Metastatic Liver Carcinoma in the Lung (tissue), 2 donors: ENCODE data around the gene SAP130.

DNA sequence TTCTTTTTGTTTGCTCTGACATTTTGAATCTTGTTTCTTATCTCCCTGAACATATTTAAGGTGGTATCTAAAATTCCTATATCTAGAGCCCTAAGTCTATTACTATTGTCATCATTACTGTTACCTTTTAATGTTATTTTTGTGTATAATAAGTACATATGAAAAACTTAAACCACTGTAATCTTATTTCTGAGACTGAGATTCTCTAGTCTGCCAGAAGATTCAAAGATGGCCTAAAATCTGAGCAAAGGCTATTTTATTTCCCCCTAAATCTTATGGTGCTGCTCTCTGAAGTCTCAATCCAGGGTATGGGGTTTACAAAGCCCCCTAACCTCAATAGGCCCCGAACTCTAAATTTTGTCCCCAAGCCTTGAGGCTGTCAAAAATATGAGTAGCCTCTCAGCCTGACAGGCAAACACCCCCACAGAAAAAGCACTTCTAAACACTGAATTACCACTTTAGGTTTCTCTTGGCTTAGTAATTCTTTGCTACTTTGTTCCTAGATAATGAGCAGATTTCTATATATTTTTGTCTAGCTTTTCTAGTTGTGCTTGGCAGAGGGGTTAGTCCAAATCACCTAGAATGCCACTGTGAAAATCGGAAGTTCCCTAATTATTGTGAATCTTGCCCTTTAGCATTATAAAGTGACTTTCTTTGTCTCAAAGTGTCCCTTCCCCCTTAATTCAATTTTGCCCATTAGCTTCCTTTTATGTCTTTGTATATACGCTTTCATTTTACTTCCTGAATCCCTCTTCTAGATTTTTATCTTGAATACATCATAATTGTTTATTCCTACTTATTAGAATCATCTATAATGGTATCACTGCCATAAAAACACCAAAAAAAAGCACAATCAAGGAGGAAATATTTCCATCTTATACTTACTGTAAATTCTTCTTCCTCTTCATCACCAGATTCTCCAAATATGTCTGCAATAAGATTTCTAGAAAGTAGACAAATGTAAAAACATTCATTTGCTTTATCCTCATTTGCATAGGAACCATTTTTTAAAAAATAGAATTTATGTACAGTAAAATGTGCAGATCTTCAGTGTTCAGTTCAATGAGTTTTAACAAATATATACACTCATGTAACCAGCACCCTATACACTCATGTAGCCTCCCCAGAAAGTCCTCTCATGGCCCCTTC is 24.0 kb downstream of the IWS1 start:
- PRO-cap, 2 experiments = no peak in any of the 2 experiments

DNA sequence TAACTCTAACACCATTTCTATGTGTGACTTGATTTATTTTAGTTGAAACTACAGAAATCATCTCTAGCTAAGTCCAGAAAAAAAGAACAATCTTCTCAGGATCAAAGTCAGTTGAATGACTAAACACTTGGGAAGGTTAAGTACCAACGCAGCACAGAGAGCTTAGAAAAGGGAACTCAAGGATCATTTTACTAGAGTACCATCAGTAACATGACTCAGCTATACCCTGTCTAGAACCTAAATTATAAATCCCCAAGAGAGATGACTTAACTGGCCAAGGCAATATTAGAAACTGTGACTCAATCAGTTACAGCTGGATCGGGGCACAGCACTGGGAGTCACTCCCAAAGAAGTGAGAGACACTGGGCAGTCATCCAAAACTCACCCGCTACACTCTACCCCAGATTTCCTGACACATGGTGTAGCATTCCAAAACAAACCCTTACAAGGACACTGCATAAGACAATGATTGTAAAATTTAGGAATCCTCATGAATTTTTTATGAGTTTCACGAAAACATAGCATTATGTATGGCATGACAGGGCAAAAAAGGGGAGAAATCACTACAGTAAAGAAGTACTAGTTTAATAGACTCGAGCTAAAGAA is 17.7 kb downstream of the IWS1 start:
- PRO-cap, 2 experiments = no peak in any of the 2 experiments

DNA sequence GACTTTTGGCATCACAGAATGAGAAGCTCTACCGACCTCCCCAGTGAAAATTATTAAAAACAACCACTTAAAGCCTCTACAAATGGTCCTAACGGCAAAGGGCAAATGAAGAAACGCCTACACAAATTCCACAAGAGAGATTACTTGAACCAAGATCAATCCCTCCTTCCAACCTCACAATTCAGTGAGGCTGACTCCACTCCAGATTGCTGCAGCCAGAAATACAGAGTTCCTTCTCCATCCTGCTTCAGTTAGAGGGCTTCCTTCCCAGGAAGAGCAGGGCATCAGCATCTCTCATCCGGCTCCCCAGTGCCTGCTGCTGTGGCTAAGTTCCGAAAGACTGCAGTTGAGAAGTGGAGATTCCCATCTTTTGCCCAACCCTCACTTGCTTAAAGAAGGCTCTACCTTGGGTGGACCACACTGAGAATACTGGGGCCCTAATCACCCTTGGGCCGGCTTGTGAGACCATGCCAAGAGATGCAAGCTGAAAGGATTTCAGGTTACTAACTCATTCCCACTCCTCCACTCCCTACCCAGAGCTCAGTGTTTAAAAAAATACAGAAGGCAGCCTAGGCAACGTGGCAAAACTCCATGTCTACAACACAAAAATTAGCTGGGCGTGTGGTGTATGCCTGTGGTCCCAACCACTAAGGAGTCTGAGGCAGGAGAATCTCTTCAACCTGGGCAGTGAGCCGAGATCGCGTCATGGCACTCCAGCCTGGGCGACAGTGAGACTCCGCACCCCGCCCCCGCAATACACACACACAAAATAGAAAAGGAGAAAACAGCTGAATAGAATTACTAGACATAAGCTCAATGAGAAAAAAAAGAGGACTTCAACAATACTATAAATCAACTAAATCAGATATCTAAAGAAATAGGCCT is 10.4 kb downstream of the IWS1 start:
- PRO-cap, 2 experiments = no peak in any of the 2 experiments

DNA sequence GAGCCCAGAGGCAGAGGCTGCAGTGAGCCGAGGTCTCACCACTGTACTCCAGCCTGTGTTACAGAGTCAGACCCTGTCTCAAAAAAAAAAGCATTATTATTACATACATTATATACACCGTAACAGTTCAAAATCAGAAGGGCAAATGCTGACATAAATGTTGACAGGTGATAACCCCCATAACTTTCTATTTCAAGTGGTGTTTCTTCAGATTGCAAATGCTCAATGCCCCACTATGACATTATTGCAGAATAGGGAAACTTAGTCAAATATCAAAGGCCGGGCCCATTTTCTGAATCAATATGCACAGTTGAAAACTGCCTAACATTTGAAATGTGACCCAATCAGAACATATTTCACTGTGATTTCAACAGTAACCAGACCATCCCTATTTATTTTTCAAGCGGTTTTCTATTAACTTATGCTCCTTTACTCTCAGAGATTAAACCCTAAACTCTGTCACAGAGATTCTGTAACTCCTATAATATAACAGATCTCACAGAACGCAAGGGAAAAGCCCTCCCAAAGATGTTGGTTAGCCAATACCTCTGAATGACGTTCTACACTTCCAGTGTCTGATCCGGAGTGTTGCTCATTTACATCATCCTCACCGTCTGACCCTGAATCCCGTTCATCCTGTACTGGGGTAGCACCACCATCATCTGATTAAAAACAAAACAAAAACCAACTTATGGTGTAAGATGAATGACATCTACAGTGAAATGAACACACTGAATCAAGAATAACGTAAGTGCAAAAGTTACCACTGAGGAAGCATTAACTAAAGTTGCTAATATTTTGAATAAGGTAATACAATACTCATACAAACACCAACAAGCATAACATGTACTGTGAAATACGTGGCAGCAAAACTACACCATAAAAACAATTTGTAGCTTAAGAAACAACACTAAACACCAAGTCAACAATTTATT is 2.9 kb downstream of the IWS1 start:
- PRO-cap, 2 experiments = no peak in any of the 2 experiments

DNA sequence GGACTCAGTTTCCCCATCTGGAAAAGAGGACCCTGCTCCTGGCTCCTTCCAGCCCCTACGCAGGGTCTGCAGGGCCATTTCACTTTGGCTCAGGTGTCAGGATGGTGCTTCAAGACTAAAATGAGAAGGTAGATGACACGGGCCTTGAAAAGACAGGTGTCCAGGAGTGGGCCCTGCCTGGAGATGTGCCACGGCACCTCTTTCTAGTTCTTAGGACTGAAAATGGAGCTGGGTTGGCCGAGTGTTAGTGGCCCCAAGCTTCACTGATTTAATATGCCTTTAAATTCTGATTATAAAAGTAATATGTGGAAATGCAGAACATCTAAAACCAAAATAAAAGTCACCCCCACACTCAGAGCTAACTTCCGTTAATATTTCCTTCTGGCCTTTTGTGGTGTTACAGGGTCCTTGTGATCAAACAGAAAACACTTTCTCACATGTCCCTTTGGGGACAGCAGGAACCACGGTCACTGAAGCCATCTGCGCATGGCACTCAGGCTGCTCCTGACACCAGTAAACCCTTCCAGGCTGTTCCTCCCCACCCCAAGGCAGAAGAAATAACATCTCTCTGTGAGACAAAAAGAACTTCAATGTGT is 25.2 kb upstream of the GPR17 start:
- PRO-cap, 2 experiments = no peak in any of the 2 experiments

DNA sequence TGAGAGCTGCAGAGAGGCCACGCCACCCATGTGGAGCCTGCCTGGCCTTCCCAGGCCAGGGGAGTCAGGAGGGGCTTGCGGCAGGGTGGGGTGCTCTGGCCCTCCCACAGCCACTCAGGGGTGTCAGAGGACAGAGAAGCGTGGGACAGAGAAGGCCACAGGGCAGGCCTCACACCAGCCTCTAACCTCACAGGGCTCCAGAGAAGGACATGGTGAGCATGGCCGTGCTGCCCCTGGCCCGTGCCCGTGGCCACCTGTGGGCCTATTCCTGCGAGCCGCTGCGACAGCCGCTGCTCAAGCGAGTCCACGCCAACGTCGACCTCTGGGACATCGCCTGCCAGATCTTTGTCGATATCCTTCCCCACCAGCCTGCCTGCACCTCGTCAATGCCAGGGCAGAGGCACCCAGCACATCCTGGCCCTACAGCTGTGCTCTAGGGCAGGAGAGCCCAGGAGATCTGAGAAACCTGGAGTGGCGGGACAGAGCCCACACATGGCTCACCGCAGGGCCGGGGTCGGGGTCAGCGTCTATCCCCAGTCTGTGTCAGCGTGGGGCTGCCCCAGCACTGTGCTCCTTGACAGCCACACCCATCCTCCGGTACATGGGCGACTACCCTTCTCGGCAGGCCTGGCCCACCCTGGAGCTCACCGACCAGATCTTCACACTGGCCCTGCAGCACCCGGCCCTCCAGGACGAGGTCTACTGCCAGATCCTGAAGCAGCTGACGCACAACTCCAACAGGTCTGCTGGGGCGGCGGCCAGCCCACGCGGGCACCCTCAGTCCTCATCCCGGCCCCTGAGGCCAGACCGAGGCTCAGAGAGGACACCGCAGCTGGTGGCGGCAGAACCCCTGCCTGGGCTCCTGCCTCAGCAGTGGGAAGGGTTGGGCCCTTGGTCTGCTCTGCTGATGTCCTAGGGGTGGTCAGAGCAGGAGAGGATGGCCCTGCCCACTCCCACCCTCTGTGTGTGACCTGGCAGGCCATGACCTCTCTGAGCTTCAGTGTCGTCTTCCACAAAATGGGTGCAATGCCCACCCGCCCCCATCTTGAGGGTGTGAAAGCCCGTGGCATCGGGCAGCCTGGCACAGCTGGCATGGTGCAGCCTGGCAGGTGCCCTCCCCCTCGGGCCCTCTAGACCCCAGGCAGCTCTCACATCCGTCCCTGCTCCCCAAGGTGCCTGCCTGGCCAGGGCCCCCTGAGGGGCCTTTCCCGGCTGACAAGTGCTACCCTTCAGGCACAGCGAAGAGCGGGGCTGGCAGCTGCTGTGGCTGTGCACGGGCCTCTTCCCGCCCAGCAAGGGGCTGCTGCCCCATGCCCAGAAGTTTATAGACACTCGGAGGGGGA is 14.5 kb upstream of the GPR17 start:
- PRO-cap, 2 experiments = no peak in any of the 2 experiments

DNA sequence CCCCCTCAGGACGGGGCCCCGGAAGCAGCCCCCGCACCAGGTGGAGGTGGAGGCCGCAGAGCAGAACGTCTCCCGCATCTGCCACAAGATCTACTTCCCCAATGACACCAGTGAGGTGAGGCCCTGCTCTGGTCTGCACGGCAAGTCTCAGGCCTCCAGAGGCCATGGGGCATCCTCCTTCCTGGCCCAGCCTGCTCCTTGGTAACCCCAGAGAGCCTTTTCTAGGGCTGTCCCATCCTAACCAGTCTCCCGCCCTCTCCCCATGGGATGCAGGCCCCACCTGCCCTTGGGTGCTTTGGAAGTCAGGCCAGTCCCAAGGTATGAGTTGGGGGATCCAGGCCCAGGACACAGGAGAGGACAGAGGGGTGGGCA is 12.7 kb upstream of the GPR17 start:
- PRO-cap, 2 experiments = no peak in any of the 2 experiments

DNA sequence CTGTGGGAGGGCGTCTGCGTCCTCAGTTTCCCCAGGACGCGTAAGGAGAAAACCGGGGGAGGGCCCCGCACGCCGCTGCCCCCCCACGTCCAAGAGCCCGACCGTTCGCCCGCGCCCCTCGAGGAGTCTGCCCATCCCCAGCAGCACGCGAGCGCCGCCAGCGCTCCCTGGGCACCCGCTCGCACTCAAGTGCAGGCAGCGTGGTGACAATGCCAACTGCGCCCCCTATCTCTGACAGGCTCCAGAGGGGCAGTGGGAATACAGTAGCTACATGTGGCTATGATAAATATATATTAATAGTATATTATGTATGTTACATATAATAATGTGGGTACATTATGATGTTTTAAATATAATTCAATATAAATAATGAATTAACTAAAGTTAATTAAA is 5.6 kb upstream of the SFT2D3 start:
- PRO-cap, 2 experiments = no peak in any of the 2 experiments

DNA sequence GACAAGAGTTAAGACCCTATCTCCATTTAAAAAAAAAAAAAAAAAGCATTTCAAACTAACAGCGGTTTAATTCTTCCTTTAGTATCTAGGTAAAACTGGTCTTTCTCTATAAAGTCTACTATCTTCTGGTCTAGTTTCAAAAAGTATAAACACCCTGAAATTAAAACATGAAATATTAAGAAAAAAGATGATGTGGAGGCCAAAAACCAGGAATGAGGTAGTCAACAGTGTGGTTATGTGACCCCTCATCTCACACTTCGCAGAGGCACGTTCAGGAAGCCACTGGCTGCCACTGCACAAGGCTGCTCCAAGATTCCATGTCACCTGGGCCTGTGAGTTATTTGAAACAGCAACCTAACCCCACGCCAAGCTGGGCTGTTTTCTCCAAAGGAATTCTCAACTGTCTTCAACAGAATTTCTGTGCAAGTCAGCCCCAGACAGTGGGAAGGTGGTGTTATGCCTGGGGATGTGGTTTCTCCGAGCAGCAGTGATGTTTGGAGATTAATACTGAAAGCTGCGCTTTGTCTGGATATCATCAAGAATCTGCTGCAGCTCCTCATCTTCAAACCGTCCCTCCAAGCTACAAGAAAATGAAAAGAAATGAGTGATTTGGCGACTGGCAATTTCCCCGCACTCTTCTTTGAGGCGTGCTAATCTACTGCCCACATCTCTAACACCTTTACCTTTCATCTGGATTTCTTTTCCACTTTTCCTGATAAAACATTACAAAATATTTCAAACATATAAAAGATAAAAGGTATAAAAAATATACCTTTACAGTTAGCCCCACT is 10.2 kb downstream of the POLR2D start:
- PRO-cap, 2 experiments = no peak in any of the 2 experiments

- PRO-cap, 2 experiments = no peak in any of the 2 experiments
Observed at GRCh38 chr2:127886612-127887065, 883 bp upstream of the AMMECR1L start.

DNA sequence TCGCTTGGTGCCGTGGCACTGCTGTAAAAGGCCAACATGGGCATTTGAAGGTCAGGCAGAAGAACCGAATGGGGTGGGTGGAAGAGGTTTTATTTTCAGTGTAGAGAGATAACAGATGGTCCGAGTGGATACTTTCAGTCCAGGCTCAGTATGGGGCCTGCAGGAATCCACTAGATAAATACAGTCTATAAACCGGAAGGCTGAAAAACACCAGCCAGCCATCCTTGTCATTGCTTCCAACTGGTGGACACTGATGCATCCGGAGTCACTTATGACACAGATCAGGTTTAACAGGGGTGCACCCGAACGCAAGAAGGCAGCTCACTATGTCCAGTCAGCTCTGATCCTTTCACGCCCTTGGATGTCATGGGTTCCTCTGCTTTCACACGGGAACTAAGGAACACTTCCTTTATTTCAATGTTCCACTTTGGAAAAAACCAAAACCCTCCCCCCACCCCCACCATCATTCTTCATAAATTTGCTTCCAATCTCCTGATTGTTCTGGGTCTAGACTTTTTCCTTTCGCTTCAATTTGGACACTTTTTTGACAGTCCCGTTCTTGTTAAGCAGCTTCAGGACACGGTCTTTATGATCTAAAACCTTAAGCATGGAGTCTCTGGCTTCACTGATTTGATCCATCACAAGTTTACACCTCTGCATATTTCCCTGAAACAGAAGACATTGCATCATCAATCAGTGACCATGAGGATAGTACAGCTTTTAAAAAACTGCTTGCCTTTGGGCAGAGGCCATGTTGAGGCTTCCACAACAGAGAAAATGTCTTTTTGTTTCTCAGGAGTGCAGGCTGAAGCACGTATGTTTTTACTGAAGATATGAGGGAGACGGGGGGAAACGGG is 56.0 kb upstream of the AMMECR1L start:
- PRO-cap, 2 experiments = no peak in any of the 2 experiments

DNA sequence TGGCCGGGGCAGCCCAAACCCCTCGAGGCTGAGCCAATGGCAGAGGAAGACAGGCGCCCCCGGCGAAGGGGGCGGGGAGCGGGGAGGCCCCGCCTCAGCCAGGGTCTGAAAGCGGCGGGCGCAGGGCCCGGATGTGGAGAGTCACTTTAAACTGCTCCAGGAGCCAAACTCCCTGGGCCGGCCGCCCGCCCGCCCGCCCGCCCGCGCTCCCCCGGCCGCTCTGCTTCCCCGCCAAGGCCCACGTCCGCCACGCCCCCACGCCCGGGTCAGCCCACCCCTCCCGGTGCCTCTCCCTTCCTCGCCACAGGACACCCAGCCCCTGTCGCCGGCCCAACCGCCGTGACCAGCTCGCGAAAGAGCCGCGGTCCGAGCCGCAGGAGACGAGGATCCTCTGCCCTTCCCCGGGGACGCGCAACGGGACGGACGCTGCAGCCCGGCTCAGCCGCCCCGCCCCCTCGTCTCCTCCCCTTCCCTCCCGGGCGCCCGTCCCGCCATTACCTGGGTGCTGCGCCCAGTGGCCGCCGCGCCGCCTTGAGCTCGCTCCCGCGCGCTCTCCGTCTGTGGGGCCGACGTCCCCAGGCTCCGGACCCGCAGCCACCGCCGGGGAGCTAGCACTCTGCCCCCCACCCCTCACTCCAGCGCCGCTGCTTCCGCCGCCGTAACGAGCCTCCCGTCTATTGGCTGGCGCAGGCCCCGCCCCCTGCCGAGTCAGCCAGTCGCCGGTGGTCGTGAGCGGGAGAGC is at the start of gene SAP130:
TSS of gene SAP130 (minus strand) at position 618 of the 742 bp plus-strand sequence.
- PRO-cap, 2 experiments = peak in 2 of 2 experiments; most common plus-strand start position 97 of the sequence (in 1); most common minus-strand start position 652 of the sequence (in 2)

GRCh38 chr2:128232515-128232930 is 86.1 kb downstream of the HS6ST1 start:
- PRO-cap, 2 experiments = no peak in any of the 2 experiments

DNA sequence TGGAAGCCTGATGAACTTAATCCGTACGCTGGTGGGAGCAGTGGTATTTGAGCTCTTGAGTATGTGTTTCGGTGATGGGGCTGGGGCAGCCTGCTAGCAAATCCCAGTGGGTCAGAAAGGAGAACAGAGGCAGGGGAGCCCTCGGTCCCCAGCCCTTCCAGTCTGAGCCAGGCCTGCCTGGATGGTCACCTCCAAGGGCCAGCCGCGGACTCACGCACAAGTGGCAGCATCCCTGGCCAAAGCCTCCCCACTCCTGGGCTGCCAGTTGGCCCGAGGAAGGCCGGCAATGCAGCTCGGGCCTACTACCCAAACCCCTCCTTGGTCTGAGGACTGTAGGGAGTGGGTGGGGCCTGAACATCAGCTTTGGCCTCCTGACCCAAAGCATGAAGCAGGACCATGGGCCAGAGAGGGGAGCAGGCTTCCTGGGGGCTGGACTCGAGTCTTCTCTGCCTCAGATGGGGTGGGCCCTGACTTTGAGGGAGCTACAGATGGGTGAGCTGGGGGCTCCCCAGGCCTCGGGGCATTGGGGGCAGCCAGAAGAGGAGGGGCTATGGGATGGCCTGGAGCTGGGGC is 51.4 kb downstream of the HS6ST1 start:
- PRO-cap, 2 experiments = no peak in any of the 2 experiments

DNA sequence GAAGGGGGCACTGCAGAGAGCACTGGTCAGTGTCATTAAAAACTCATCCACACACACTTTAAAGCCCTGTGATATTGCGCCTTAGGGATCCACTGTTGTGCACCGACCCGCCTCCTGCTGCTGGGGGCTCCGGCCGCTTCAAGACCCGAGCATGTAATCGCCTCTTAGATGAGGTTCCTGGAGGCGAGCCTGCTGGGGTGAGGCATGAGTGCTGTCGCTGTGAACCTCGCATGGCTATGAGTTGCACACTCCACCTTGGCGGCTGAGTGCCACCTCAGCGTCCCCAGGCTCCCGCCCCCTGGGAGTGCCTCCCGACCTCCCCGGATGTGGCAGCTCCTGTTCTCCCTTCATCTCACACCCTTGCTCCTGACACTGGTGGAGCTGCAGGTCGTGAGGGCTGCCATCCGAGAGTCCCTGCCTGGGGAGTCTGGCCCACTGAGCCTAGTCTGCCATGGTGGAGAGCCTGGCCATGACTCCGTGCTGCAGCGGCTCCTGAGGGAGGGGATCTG is 61.4 kb upstream of the HS6ST1 start:
- PRO-cap, 2 experiments = no peak in any of the 2 experiments

- PRO-cap, 2 experiments = no peak in any of the 2 experiments
Observed at GRCh38 chr2:128425843-128426594, 107.4 kb upstream of the HS6ST1 start.

DNA sequence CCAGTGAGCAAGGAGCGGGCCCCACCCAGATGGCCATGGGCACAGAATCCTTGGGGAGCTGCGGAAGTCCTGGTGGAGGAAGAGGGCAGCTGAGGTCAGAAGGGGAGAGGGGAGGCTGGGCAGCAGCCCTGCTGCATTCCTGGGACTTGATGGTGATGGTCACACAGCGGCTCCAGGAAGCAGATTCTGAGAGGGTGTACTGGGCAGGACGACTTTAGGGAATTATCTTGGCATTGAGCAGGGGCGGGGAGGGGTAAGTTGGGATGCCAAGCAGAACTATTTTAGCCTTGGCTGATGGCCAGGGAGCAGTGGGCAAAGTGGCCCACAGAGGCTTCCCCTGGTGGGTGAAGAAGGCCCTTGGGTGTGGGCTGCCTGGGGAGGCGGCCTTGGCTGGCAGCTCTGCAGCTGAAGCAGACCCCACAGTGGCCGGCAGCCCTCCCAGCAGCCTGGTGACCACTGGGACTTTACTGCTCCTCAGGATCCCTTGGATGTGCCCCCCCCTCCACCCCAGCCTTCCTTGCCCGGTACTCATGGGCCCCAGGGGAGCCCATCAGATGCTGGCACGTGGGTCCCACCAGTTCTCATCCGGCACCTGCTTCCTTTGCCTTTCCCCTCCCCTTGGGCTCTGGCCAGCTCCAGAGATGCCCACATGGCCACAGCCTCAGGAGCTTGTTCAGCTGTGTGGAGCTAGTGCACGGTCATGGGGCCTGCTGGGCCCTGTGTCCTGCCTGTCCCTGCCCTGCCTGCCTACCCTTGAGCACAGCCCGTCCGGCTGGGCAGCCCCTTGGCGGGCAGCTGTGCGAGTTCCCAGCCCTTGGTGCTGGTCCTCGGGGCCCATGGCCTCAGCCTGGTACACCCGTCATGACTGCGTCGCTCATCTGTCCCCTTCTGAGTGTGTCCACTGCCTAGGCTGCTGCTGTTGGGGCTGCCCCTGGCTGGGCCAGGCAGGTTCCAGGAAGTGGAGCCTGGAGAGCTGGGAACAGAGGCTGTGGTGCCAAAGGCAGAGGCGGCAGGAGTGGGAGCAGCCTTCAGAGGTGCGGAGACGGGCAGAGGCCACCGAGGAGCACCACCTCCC is 122.2 kb upstream of the HS6ST1 start:
- PRO-cap, 2 experiments = no peak in any of the 2 experiments

DNA sequence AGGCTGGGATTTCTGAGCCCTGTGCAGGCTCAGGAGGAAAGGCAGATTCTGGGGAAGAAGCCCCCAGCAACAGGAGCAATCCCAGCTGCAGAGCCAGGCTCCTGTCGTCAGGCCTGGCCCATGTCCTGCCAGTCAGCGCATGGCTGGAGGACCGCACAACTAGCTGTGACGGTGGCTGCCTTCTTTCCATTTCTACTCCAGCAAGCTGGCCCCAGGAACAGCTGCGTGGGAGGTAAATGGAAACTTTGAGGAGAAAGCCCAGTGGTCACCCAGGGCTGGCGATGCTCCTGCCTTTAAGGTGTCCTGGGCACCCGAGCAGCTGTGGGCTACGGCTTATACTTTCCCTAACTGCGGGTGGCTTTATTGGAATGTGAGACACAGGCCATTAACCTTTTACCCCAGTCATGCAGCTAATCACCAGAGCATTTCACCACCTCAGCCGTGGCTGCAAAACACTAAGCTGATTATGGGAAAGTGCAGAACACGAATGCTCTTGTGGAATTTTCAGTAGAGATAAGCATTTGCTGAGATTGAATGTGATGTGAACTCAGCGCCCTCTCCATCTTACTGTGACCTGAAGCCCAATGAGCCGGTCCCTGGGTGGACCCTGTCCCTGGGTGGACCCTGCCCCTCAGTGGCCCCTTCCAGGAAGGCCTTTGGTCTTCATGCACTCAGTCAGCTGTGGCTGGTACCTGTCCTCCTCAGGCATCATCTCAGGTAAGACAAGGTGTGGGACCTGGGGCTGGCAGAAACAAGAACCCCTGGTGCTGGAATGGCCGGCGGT is 275.3 kb upstream of the HS6ST1 start:
- PRO-cap, 2 experiments = peak in 1 of 2 experiments; most common plus-strand start position 455 of the sequence (in 1); most common minus-strand start position 337 of the sequence (in 1)

GRCh38 chr2:128654268-128654863 is 335.7 kb upstream of the HS6ST1 start:
- PRO-cap, 2 experiments = no peak in any of the 2 experiments

DNA sequence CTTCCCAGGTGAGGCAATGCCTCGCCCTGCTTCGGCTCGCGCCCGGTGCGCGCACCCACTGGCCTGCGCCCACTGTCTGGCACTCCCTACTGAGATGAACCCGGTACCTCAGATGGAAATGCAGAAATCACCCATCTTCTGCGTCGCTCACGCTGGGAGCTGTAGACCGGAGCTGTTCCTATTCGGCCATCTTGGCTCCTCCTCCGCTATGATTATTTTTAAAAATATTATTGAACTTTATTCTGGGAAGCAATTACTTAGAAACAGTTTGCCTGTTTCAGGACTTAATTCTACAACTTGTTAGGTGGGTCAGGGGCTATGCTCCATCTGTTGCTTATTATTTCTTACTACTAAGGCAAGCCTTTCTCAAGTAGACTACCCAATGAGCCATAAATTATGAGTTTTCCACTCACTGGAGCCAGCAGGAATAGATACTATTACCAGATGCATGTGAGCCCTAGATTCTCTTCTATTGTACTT is 546.2 kb upstream of the HS6ST1 start:
- PRO-cap, 2 experiments = no peak in any of the 2 experiments